Uterus (tissue), 7 donors: ENCODE measurements around the genes OR7G2 and OR7G1.

DNA sequence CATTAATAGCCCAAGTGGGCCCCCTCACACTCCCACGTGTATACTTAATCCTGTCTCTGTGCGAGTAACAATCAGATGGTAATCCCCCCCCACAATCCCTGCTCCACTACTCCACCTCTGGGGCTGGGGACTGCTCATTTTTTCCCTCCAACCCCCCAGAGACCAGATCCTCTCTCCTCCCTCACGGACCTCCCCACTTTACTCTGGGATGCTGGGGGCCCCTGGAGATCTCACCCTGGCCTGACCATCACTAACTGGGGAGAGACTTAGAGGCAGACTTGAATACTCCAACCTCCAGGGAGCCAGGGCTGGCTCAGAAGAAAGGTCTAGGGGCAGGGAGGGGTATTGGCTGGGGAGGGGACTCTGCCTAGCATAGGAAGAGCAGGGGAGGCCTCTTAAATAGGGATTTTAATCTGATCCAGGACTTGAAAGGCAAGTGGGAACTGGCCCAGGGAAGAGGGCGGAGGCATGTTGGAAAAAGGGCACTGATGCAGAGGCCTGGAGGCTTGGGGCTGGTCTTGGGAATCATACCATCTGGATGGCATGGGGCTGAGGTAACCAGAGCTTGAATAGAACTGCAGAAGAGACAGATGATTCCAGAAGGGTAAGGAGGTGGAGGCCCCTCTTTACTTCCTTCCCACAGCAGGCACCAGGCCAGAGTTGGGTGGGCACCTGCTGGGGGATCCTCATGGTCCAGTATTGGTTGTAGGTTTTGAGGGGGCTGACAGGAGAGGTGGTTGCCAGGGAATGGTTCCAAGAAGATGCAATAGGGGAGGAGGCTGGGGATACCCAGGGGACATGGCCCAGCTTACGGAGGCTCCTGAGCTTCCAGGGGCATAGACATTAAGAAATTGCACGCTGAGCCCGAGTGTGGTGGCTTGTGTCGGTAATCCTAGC, 29.0 kb downstream of the CERS4 start:
- PRO-cap, 4 experiments: no peak in any of the 4 experiments
- RAMPAGE, long total RNA, 2 experiments: no peak in any of the 2 experiments
- RRBS: no CpG with 5 or more reads among the region's 8 CpGs

- PRO-cap, 4 experiments: no peak in any of the 4 experiments
- RAMPAGE, long total RNA, 2 experiments: no peak in any of the 2 experiments
- RRBS: no CpG with 5 or more reads among the region's 16 CpGs
These were observed 1.8 kb downstream of the CD320 start for GRCh38 chr19:8306124-8306940.

DNA sequence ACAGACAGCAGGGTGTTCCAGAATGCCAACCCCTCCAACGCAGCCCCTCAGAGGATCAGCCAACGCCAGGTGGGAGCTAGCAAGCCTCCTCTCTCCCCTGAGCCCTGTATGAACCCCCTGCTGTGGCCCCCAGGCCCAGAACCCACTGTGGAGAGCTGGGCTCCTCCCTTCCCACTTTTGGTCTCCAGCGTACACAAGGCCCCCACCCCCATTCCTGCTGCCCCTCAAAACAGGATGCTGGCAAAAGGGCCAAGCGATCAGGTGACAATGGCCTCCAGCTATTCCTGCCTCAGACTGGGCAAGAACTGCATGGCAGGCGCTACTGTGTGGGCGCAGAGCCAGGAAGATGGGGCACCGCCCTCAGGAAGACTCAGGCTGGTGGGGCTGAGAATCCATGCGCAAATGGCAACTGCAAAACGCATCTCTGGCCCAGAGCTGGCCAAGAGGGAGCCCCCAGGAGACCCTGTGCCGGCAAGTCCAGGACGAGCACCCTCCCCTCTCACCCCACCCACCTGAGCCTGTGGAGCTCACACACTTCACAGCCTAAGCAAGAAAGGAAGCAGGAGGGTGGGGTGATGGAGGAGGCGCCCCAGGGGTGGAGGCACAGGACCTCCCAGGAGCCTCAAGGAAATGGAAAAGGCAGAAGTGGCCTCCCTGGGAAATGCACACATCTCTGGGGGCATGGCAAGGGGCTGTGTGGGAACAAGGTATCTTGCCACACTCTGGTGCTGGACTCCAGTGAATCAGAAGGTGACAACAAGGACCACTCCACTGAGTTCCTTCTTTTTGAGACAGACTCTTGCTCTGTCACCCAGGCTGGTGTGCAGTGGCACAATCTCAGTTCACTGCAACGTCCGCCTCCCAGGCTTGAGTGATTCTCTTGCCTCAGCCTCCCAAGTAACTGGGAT, 3.8 kb upstream of the CD320 start:
- PRO-cap, 4 experiments: no peak in any of the 4 experiments
- RAMPAGE, long total RNA, 2 experiments: no peak in any of the 2 experiments
- RRBS: no CpG with 5 or more reads among the region's 14 CpGs

GRCh38 chr19:8319933-8320509, 1.2 kb downstream of the NDUFA7 start:
- PRO-cap, 4 experiments: no peak in any of the 4 experiments
- RAMPAGE, long total RNA, 2 experiments: no peak in any of the 2 experiments
- RRBS: no CpG with 5 or more reads among the region's 17 CpGs

- PRO-cap, 4 experiments: no peak in any of the 4 experiments
- RAMPAGE, long total RNA, 2 experiments: no peak in any of the 2 experiments
- RRBS: no CpG with 5 or more reads among the region's 15 CpGs
These were observed 6.7 kb downstream of the ANGPTL4 start for GRCh38 chr19:8370466-8371221.

DNA sequence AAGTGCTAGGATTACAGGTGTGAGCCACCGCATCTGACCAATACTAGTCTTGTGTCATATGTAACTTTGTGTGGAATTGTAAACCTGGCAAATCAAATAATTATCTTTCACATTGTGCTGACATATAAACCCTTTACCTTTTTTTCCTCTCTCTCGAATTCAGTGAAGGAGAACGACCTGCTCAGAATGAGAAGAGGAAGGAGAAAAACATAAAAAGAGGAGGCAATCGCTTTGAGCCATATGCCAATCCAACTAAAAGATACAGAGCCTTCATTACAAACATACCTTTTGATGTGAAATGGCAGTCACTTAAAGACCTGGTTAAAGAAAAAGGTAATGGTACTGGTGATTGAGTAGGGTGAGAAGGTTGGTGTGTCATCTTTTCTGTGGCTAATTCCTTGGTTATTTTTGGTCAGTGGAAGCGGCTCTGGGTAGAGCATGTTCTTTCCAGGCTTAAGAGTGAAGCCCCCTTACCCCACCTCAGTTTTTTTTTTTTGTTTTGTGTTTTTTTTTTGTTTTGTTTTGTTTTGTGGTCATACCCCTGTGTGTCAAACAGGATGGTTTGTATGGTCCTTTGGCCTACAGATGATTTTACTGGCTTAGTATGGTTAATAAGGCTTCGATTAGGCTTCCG, 10.6 kb downstream of the HNRNPM start:
- PRO-cap, 4 experiments: no peak in any of the 4 experiments
- RAMPAGE, long total RNA, 2 experiments: start-site peak on the plus strand in 1 of 2 experiments, centred at position 277 of the sequence, 21 reads per replicate
- RRBS: no CpG with 5 or more reads among the region's 7 CpGs

DNA sequence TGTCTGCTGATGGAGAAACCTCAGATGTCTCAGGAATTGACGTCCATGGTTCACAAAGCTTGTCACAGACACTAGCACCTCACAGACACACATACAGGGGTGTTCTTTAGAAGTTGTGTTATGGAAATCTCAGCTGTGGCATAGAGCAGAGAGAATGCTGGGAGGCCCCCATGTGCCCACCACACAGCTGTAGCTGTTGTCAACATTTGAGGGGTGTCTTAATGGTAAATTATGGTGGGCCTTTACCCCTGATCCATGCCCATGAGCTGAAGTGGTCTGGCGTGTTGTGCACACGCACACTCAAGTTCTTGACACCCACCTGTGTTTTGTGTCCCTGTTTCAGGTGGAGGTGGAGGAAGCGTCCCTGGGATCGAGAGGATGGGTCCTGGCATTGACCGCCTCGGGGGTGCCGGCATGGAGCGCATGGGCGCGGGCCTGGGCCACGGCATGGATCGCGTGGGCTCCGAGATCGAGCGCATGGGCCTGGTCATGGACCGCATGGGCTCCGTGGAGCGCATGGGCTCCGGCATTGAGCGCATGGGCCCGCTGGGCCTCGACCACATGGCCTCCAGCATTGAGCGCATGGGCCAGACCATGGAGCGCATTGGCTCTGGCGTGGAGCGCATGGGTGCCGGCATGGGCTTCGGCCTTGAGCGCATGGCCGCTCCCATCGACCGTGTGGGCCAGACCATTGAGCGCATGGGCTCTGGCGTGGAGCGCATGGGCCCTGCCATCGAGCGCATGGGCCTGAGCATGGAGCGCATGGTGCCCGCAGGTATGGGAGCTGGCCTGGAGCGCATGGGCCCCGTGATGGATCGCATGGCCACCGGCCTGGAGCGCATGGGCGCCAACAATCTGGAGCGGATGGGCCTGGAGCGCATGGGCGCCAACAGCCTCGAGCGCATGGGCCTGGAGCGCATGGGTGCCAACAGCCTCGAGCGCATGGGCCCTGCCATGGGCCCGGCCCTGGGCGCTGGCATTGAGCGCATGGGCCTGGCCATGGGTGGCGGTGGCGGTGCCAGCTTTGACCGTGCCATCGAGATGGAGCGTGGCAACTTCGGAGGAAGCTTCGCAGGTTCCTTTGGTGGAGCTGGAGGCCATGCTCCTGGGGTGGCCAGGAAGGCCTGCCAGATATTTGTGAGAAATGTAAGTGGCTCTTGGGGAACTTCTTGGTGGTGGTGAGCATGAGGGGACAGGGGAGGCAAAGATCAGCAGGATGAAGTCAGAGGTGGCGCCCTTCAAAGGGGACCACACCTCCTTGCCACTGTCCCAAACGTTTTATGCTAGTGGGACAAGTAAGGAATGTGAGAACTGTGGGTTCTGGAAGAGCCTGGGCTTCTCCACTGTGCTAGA, 16.7 kb downstream of the PRAM1 start:
- PRO-cap, 4 experiments: no peak in any of the 4 experiments
- RAMPAGE, long total RNA, 2 experiments: no peak in any of the 2 experiments
- RRBS: 98% methylated on average over 16 of the region's 67 CpGs

- PRO-cap, 4 experiments: no peak in any of the 4 experiments
- RAMPAGE, long total RNA, 2 experiments: no peak in any of the 2 experiments
- RRBS: no CpG with 5 or more reads among the region's 12 CpGs
These were observed 4.7 kb upstream of the ZNF414 start for GRCh38 chr19:8518608-8519148.

- PRO-cap, 4 experiments: peak in 3 of 4 experiments; most common plus-strand start chr19:8592775 (in 2); most common minus-strand start chr19:8592774 (in 2)
- RAMPAGE, long total RNA, 2 experiments: start-site peak on the minus strand in 1 of 2 experiments, at chr19:8591980-8592199 at its widest, 6 reads per replicate
- RRBS: 3% methylated on average over 23 of the region's 71 CpGs
These were observed 14.9 kb upstream of the MYO1F start for GRCh38 chr19:8591838-8592910.

GRCh38 chr19:9107231-9107823, at the start of gene OR7G2:
Gene OR7G2, minus strand, starts transcription at chr19:9107475.
- PRO-cap, 4 experiments: no peak in any of the 4 experiments
- RAMPAGE, long total RNA, 2 experiments: no peak in any of the 2 experiments
- RRBS: no CpG with 5 or more reads among the region's 9 CpGs

- PRO-cap, 4 experiments: no peak in any of the 4 experiments
- RAMPAGE, long total RNA, 2 experiments: no peak in any of the 2 experiments
- RRBS: no CpG with 5 or more reads among the region's 2 CpGs
These were observed at the start of gene OR7G1 for GRCh38 chr19:9115692-9116049. Gene OR7G1, minus strand, starts transcription at chr19:9115763.

DNA sequence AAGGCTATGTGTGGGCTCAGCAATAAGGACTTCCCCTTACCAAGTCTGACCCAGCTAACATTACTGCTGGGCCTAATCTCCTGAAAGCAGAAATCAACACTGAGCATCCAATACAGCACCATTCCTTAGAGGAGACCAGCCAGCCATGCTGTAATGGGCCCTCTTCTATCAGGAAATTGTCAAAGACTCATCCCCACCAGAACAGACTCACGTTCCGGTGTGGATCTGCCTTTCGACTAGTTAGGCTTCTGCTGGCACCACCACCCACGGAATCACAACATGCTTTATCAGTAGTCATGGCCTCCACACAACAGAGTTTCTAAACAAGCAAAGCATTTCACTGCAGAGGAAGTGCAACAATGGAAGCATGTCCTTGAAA, 12.3 kb downstream of the ZNF266 start:
- PRO-cap, 4 experiments: no peak in any of the 4 experiments
- RAMPAGE, long total RNA, 2 experiments: no peak in any of the 2 experiments
- RRBS: no CpG with 5 or more reads among the region's 4 CpGs

- PRO-cap, 4 experiments: no peak in any of the 4 experiments
- RAMPAGE, long total RNA, 2 experiments: no peak in any of the 2 experiments
- RRBS: no CpG with 5 or more reads among the region's 7 CpGs
These were observed 24.3 kb downstream of the ZNF562 start for GRCh38 chr19:9650405-9651134.

DNA sequence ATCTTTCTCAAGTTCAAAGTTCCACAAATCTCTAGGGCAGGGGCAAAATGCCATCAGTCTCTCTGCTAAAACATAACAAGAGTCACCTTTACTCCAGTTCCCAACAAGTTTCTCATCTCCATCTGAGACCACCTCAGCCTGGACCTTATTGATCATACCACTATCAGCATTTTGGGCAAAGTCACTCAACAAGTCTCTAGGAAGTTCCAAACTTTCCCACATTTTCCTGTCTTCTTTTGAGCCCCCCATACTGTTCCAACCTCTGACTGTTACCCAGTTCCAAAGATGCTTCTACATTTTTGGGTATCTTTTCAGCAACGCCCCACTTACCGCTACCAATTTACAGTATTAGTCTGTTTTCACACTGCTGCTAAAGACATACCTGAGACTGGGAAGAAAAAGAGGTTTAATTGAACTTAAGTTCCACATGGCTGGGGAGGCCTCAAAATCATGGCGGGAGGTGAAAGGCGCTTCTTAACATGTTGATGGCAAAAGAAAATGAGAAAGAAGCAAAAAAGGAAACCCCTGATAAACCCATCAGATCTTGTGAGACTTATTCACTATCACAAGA, 2.3 kb downstream of the FBXL12 start:
- PRO-cap, 4 experiments: no peak in any of the 4 experiments
- RAMPAGE, long total RNA, 2 experiments: no peak in any of the 2 experiments
- RRBS: no CpG with 5 or more reads among the region's 4 CpGs

GRCh38 chr19:9914346-9914990, 21.8 kb downstream of the OLFM2 start:
- PRO-cap, 4 experiments: peak in 1 of 4 experiments; most common plus-strand start chr19:9914898 (in 1); most common minus-strand start chr19:9914753 (in 1)
- RAMPAGE, long total RNA, 2 experiments: no peak in any of the 2 experiments
- RRBS: 2% methylated on average over 24 of the region's 59 CpGs

GRCh38 chr19:9934077-9934849, 2.1 kb downstream of the OLFM2 start:
- PRO-cap, 4 experiments: peak in 2 of 4 experiments; most common plus-strand start chr19:9934407 (in 2)
- RAMPAGE, long total RNA, 2 experiments: no peak in any of the 2 experiments
- RRBS: no CpG with 5 or more reads among the region's 22 CpGs

DNA sequence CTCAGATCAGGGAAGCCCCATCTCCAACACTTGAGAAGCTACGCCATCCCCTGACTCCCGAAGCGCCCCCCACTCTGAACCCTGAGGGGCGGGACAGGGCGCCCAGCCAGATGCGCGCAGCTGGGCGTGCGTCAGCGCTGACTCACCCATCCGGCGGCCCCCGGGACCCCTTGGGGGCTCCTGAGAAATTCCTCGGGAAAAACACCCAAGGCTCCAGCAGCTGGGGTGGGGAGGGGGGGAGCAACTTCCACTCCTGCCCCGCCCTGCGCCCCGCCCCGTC, 1.1 kb downstream of the COL5A3 start:
- PRO-cap, 4 experiments: peak in 2 of 4 experiments; most common minus-strand start position 76 of the sequence (in 2)
- RAMPAGE, long total RNA, 2 experiments: no peak in any of the 2 experiments
- RRBS: no CpG with 5 or more reads among the region's 18 CpGs

- PRO-cap, 4 experiments: no peak in any of the 4 experiments
- RAMPAGE, long total RNA, 2 experiments: no peak in any of the 2 experiments
- RRBS: 66% methylated on average over 6 of the region's 18 CpGs
These were observed 4.8 kb downstream of the SHFL start for GRCh38 chr19:10090719-10091516.

- PRO-cap, 4 experiments: no peak in any of the 4 experiments
- RAMPAGE, long total RNA, 2 experiments: start-site peak on the plus strand in 1 of 2 experiments, at chr19:10110362-10110519 at its widest, 9 reads per replicate
- RRBS: no CpG with 5 or more reads among the region's 46 CpGs
These were observed 1.2 kb upstream of the P2RY11 start for GRCh38 chr19:10110035-10110908.

GRCh38 chr19:10135130-10135984, 15.7 kb upstream of the EIF3G start:
- PRO-cap, 4 experiments: no peak in any of the 4 experiments
- RAMPAGE, long total RNA, 2 experiments: no peak in any of the 2 experiments
- RRBS: 85% methylated on average over 6 of the region's 42 CpGs